Tibial nerve (tissue), 3 donors: ENCODE results near the gene CECR2.

GRCh38 chr22:10961403-10961816 is 4566.6 kb upstream of the OR11H1 start:
- PRO-cap: no peak
- RAMPAGE, long total RNA, 3 experiments: no peak in any of the 3 experiments

GRCh38 chr22:11065895-11066599 is 4461.9 kb upstream of the OR11H1 start:
- PRO-cap: no peak
- RAMPAGE, long total RNA, 3 experiments: no peak in any of the 3 experiments

- PRO-cap: no peak
- RAMPAGE, long total RNA, 3 experiments: start-site peak on the minus strand in 1 of 3 experiments, at chr22:11974187-11974199 at its widest, 25 reads per replicate
These were observed 3554.1 kb upstream of the OR11H1 start for GRCh38 chr22:11973827-11974407.

DNA sequence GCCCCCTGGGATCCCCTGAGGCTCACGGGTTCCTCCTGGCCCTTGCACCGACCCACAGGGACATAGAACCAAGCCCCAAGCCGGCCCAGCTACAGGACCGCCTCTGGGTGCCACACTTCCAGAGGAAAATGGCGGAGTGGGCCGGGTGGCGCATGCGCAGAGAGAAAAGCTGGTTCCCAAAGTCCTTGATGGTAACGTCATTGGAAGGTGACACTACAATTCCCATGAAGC is 2712.4 kb upstream of the OR11H1 start:
- PRO-cap: no peak
- RAMPAGE, long total RNA, 3 experiments: no peak in any of the 3 experiments

DNA sequence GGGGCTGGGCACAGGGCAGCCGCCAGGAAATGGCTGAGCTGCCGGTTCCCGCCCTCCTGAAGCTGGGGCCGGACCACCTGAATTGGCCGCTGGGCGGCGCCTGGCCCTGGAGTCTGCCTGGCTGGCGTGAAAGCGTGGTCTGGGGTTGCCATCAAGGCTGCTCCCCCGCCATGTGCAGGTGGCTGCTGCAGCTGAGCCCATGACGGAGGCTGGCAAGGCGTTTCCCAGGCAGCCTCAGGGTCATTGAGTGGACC is 85.8 kb downstream of the POTEH start:
- PRO-cap: no peak
- RAMPAGE, long total RNA, 3 experiments: no peak in any of the 3 experiments

DNA sequence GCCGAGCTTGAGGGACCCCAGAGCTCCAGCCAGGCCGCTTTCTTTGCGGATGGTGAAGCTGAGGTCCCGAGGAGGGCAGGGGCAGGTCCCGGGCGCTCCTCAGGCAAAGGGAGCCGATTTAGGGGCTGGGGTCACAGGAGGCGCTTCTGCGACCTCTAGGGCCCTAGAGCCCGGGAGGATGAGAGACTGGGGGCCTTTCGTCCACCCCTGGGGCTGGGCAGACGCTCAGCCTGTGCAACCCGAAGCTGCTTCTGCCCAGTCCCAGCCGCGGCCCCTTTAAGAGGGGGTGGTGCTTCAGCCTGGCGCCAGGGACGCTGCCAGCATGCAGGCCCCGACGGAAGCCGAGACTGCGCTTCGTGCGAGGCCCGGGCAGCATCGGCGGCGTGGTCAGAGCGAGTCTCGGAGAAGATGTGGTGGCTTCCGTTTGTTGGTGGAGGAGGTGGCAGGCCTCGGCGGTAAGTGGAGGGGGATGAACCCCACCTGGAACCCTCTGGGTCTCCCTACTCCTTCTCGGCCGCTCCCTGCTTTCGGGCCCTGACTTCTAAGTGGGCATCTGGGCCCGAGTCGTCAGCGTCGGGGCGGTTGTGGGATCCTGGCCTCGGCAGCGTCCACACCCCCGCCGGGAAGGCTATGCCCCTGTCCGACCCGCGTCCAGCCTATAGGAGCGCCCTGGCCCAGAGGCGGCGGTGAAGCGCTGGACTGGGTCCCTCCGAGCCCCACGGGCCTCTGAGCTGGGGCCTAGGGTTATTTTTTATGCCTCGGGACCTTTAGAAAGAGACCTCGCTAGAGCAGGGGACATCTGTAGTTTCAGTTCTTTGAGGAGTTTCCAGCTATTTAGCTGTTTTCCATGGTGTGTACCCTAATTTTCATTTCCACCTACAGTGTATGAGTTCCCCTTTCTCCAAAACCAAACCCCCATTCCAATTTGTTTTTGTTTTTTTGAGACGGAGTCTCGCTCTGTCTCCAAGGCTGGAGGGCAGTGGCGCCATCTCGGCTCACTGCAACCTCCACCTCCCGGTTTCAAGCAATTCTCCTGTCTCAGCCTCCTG is 29.2 kb upstream of the GAB4 start:
- PRO-cap: no peak
- RAMPAGE, long total RNA, 3 experiments: start-site peak on the plus strand in 3 of 3 experiments, centred at positions 343 to 365 of the sequence, 46 to 163 reads per replicate

DNA sequence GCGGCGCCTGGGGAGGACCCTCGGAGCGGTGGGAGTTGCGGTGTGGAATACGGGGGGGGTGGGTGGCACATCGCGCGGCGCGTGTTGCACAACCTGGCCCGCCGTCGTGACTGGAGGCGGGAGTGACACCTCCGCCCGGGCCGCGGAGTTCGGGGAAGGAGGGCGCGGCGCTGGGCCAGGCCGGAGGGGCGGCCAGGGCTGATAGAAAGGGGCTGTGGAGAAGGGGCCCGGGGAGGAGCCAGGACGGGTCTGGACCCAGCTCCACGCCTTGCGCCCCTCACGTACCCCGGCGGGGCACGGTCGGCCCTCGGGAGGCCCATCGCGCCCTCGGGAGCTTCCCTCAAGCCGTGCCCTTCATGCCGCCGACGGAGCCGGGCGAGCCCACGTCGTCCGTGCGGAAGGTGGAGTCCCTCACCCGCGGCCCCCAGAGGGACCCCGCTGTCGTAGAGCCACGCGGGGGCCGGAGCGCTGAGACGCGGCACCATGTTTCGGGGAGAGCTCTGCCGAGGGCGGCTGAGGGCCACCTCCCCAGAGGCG is 654 bp downstream of the IL17RA start:
- PRO-cap: bidirectional peak, plus-strand start at position 146 of the sequence, minus-strand start at position 112 of the sequence
- RAMPAGE, long total RNA, 3 experiments: no peak in any of the 3 experiments

DNA sequence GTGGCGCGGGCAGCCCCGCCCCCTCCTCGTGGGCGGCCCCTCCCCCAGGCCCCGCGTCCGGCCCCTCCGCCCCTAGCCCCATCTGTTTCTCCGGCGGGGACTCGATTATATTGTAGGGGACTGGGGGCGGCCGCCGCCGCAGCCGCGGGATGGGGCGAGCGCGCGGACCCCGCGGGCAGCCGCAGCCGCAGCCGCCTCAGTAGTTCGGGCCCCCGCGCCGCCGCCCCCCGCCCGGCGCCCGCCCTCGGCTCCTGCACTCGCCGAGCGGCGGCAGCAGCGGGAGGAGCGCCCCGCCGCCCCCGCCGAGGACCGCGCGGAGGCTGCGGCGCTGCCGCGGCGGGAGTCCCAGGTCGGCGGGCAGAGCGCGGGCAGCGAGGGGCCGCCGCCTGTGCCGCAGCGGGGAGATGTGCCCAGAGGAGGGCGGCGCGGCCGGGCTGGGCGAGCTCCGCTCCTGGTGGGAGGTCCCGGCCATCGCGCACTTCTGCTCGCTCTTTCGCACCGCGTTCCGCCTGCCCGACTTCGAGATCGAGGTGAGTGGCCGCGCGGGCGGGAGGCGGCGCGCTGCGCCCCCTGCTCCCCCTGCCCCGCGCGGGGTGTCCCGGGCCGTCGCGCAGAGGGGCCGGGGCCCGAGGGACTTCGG is at the start of gene CECR2:
CECR2 (plus strand) TSS at position 81 of the 640 bp plus-strand sequence.
- PRO-cap: bidirectional peak, plus-strand start at position 108 of the sequence, minus-strand start outside the sequence; unidirectional peak, plus-strand start at position 256 of the sequence
- RAMPAGE, long total RNA, 3 experiments: no peak in any of the 3 experiments

DNA sequence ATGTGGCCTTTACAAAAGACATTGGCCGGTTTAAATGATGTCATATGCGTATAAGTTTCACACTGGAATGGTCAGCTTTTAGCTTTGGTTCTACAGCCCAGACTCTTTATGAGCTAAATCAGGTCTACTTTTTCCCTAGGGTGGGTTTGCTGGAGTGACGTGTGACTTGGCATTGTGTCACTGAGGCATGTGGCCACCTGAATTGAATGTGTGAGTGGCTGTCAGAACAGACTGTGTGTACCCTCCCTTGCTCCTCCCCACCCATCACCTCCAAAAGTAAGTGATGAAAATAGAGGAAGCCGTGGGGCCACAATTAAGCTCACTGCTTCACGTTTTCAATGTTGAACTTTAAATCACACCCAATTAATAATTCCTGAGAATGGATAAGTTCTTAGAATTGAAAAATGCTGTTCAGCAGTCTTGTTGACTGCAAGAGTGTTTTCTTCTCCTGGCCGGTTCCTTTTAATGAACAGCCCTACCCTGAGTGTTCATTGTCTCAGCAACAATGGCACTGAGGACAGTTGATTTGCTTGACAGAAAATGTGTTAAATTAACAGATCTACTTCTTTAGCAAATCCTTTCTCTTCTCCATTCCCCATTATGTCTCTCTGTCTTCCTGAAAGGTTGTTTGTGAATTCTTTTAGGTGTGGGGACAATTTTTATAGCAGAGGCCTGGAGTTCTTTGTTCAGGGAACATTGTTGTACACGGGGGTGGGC is 11.3 kb downstream of the CECR2 start:
- PRO-cap: no peak
- RAMPAGE, long total RNA, 3 experiments: no peak in any of the 3 experiments

- PRO-cap: no peak
- RAMPAGE, long total RNA, 3 experiments: no peak in any of the 3 experiments
These were observed 34.4 kb upstream of the SLC25A18 start for GRCh38 chr22:17528769-17529527.

DNA sequence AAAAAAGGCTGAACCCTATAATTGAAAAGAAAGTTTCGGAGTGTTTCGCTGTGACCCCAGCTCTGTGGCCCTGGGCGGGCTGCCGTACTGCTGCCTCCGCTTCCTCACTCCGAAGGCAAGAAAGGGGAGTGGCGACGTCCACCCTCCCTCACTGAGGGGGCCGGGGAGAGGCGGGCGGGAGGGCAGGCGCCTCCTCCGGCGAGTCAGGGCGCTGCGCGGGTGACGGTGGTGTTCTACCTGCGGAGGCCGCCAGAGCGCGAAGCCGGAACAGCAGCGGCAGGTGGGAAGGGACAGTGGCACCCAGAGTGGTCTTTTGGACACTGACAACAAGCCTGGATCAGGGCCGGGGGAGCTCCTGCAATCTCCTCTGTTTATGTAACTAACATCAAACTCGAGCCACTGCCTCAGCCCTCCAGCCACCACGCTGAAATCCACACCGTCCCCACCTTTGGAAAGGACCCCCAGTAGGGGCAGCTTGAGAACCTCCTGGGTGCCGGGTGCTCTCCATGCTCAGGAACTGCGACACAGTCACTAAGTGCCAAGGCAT is 25.6 kb downstream of the BID start:
- PRO-cap: no peak
- RAMPAGE, long total RNA, 3 experiments: no peak in any of the 3 experiments

- PRO-cap: no peak
- RAMPAGE, long total RNA, 3 experiments: no peak in any of the 3 experiments
These were observed 6.9 kb downstream of the BID start for GRCh38 chr22:17767201-17767869.

GRCh38 chr22:17778302-17778811 is 4.1 kb upstream of the BID start:
- PRO-cap: no peak
- RAMPAGE, long total RNA, 3 experiments: no peak in any of the 3 experiments

DNA sequence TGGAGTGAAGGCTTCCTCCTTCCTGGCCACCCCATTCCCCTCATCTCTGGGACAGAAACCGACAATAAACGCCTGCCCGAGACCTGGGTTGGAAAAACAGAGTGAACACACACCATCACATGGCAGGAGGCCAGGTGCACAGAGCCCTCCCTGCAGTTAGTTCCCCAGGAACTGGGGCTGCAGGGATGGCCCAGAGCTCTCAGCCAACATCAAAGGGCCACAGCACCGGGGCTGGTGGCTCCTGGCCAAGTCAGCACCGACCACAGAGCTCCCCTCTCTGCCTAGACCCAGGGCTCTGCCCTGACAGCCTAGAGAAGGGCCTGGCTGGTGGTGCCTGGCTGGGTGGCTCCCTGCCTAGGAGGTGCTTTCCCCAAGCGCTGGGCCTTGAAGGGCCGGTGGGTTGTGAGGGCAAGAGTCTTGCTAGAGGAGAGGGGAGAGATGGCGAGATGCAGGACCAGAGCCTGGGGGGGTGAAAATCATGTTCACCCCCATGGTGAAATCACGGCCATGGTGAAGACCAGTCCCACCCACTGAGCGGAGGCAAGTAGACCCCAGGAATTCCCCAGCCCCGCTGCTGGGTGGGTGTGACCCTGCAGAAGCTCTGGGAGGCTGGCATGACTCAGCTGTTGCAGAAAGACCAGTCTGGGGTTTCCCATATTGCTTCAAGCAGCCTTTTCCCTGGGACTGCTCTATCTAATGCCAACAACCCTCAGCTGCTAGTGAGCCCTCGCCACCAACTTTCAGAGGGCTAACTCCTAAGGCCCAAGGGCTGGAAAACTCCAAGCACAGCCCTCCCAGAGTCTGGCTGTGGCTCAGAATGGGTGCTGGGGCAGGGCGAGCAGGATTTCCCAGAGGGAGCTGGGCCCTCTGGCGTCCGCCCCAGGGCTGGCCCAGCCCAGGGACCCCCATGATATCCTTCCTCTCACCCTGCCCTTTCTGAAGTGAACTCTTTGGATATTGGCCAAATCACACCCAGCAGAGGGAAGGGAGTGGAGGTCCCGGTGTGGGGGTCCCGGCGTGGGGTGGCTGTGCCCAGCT is 7.3 kb upstream of the BID start:
- PRO-cap: no peak
- RAMPAGE, long total RNA, 3 experiments: no peak in any of the 3 experiments

DNA sequence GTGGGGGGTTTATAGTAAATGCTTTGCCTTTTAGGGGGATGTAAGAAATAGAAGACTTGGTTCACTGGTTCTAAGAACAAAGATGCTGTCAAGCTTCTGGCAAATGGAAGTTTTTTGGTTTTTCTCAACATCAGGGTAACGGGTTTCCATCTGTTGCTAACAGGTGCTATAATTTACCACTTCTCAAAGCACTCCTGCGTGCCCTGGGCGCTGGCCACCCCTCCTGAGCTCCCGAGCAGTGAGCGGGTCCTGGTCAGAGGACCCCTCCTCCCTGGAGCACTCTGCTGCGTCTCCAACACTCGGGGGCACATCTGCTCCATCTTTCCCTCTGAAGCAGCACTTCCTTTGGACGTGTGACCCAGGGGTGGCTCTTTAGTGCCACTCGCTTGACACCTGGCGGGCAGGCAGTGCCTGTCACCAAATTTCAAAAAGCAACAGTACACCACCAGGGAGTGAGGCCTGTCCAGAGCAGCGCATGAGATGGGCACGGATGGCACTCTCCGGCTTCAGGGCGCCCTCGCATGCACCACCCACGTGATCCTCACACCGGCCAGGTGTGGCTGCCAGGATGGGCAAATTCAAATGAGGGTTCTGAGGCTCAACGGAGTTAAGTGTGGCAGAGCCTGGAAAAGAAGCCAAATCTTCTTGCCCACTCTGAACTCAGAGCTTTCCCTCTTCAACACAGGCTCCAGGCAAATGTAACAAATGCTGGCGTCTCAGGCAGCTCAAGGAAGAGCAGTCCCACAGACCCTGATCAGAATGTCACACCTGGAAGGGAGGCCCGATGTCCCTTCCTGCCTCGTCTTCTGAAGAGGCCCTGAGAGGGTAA is 21.8 kb upstream of the BID start:
- PRO-cap: no peak
- RAMPAGE, long total RNA, 3 experiments: no peak in any of the 3 experiments

DNA sequence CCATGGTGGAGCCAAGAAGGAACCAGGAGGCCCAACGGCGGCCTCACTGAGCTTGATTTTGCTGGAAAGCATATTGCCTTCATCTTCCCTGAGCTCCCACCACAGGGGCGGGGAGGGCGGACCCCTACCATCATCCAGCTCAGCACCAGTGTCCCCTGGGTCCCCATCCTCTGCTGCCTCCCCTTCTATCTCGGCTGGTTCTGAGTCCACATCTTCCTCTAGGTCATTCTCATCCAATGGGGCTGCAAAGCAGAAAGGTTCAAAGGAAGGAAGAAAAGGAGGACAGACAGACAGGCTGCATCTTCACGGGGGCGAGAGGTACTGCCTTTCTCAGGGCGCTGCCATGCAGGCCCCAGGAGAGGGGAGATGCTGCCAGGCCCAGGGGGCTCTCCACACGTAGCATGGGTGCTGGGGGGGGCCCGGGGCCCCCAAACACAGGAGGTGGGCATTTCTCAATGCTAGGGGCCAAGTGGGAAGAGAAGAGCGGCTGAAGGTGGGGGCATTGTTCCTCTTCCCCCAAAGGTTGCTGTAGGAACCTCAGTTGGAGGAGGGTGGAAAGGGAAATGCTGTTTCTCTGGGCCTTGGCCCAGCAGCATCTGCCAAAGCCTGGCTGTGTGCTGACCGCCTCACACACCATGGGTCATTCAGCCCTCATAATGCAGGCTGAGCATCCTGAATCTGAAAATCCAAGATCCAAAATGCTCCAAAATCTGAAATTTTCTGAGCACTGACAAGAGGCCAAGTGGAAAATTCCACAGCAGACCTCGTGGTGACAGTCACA is 48.7 kb upstream of the BID start:
- PRO-cap: no peak
- RAMPAGE, long total RNA, 3 experiments: no peak in any of the 3 experiments

DNA sequence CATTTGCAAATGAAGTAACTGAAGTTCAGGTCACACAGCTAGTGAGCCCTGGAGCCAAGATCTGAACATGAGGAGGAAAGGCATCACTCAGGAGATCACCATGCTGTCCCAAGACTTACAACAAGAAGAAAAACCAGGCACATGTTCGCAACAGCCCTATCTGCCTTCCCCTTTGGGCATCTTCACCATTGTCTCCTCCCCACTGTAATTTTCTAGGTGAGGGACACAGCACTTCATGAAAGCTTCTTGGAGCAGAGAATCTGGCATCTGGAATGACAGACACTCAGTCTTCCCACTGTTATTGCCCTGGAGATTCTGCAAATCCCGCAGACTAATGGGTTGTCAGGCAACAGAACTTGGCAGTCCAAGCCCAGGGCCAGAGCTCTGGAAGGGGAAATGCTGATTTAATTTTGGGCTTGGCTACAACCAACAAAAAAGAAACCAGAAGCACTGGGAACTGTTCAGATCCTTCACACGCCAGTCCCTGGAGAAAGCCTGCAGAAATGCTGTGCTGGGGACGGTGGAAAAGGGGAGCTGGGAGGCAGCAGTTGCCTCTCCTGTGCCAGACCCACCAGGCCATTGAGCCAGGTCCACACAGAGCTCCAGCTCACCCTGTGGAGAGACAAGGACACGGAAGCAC is 71.5 kb upstream of the BID start:
- PRO-cap: no peak
- RAMPAGE, long total RNA, 3 experiments: no peak in any of the 3 experiments

- PRO-cap: no peak
- RAMPAGE, long total RNA, 3 experiments: no peak in any of the 3 experiments
These were observed 80.7 kb downstream of the MICAL3 start for GRCh38 chr22:17943477-17944243.

DNA sequence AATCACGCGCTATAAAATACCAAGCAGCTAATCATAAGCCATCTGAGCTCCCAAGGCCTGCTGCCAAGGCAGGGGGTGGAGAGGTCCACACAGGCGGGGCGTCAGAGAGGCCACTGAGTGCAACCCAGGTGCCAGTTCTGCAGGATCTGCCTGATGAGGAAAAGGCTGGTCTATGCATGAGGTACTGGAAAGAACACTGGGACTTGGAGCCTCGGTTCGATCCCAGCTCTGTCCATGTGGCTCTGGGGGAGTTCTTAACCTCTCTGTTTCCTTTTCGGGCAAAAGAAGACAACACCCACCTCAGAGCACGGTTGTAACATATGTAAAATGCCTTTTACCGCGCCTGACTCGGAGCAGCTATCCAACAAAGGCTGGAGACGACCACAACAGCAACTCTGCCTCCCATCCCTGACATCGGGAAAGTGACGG is 71.7 kb downstream of the MICAL3 start:
- PRO-cap: no peak
- RAMPAGE, long total RNA, 3 experiments: no peak in any of the 3 experiments

DNA sequence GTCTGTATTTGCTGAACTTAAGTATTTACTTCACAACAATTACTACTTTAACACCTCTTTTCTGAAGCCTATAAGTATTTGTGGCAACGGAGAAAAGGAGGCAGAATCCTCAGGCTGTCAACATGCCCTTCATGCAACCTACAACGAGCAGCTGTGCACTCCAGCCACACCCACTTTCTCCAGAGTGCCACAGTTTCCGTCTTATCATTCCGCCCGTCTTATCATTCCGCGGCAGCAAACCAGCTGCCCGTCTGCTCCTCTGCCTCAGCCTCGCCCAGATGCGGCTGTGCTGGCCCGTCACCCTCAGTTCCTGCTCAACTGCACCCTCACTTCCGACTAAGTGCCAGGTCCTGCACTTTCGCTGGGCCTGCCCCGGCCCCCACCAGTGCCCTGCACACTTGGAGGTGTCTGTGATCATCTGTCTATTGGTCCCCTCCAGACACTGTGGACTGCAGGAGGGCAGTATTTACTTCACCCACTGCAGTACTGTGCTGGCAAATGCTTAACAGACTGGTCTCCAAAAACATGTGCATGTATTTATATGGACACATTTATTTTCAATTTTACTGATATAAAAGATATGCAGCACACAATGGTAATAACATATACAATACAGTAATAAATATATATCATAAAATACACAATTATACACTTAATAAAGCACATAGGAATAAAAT is 43.7 kb downstream of the MICAL3 start:
- PRO-cap: no peak
- RAMPAGE, long total RNA, 3 experiments: no peak in any of the 3 experiments